Panc1 (cell line): ENCODE measurements around a stretch of chr6.

- RRBS, 2 experiments: no CpG with 5 or more reads among the region's 14 CpGs
Measured at GRCh38 chr6:163180934-163181609, 233.4 kb upstream of the QKI start.

GRCh38 chr6:163209141-163209508, 205.4 kb upstream of the QKI start:
- RRBS, 2 experiments: no CpG with 5 or more reads among the region's 3 CpGs

DNA sequence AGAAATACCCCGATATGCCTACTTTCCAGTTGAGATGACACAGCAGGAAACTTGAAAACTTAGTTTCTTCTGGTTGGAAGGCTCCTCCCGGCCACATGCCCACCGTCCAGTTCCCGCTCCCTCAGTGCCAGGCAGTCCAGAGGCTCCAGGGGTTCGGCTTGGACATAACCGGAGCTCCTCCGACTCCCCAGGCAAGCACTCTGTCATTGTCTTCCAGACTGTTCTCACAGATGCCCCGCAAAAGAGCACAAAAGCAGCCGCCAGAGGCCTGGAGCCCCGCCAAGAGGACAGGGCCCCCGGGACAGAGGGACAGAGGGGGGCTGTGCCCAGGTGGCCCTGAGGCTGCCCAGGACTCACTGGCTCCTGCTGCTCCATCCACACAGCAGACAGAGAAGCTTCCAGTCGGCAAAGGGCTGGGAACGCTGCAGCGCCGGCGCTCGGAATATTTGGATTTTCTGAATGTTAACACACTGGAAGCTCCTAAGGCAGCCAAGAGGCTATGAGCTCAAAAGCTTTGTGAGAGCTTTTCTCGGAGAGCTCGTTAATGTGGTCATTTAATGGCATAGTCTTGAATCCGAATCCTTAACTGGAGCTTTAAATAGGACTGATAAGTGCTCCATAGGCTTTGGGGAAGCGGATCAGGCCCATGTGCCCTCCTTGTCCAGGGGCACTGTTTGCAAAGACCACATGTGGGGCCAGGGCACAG, 68.0 kb upstream of the QKI start:
- RRBS, 2 experiments: 42 to 62% methylated on average over 5 to 8 of the region's 21 CpGs

GRCh38 chr6:163398695-163399187, 15.8 kb upstream of the QKI start:
- RRBS, 2 experiments: no CpG with 5 or more reads among the region's 9 CpGs

DNA sequence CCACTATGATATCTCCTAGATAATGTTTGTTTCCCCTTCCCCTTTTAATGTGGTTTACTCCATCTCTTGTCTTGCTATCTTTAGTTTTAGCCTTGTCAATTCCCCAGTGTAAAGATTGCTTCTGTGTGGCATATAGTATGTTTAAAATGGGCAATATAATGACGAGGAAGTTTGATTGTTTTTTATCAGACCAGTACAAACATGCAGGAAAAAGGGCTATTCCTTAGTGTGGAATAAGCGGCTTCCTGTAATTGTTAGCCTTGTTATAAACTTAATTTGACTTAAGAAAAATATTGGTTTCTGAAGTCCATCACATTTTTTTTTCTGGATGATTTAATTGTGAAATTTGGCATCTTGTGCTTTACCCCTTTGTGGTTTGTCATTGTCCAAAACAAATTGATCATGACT, 3.2 kb downstream of the QKI start:
- RRBS, 2 experiments: no CpG with 5 or more reads among the region's 2 CpGs

DNA sequence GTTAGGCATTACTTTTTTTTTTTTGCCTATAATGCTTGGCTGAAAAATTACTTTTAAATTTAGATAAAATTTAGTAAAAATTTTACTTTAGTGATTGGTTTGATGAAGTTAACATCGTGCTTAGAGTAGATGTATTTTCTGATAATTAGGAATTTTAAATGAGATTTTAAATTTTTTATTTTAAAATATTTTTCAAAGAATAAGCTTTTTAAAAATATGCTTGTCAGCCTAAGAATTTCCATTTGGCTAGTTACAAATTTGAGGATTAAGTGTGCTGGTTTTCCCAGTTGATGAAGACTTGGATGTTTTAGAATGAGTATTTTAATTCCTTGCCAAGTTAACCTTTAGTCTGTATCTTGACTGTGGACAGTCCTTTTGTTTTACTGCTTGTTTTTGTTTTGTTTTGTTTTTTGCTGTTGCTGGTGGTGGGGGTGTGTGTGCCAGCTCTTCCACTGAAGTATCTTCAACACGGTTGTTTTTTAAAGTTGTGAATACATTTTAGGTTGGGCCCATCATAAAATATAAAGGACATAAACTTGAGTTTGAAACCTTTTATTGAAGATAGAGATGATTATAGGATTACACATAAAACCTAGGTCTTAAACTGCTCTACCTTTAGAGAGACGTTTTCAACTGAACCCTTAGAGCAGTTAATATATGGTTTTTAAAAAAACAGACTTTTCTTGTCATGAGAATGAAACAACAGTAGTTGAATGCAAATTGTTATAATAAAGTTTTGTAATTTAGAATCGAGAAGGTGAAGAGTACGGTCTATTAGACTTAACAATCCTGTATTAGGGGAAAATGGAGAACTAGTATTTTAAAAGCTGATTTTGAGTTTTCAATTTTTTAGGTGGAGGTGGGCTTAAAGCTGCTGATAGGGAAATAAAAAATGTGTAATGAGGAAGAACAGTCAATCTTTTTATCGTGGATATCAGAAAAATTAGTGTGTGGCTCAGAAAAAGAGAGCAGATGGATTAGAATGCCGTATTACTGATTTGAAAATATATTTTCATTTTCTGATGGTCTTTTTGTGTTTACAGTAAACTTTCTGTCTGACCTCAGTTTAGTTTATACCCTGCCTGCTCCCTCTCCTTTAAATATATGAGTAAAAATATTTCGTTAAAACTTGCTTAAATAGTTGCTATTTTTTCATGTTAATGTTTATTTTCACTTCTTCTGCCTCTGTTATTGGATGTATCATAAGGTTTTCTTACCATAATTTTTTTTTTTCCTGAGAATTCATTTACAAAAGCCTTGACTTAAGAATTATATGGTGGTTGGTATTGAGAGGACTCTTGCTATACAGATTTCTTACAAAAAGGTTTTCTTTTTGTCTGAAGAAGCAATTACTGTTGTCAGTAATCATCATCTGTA, 4.1 kb downstream of the QKI start:
- RRBS, 2 experiments: no CpG with 5 or more reads among the region's 8 CpGs

DNA sequence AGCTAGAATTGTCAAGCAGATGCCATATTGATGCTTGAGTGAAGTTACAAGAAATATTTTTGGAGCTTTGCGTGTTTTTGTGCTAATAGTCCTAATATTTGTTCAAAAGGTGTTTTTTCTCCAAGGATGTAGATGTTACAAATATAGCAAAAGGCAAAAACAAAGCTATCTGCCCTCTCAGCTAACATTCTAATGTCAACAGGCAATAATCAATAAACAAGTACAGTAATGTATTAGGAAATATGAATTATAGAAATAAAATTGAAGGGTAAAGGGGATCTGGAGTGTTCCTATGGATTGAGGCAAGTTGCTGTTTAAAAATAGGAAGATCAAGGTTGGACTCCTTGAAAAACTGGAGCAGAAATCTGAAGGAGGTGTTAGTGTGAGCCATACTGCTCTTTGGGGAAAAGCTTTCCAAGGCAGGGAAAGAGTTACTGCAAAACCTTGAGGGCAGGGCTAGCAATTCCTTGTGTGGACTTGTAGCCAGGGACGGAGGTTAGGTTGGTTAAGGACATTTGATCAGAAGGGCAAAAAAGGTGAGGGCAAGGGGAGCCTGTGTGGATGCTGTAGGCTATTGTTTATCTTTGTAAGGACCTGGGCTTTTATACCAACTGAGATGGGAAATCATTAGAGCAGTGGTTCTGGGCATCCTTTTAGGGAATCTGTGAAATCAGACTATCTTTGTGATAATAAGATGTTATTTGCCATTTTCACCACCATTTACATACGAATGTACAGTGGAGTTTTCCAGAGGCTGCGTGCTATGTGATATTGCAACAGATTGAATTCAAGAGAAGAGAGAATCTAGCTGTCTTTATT, 27.0 kb downstream of the QKI start:
- RRBS, 2 experiments: no CpG with 5 or more reads among the region's 4 CpGs

- RRBS, 2 experiments: no CpG with 5 or more reads among the region's 3 CpGs
Measured at GRCh38 chr6:163461514-163461996, 47.0 kb downstream of the QKI start.

GRCh38 chr6:163482849-163483475, 68.4 kb downstream of the QKI start:
- RRBS, 2 experiments: no CpG with 5 or more reads among the region's 4 CpGs

- RRBS, 2 experiments: no CpG with 5 or more reads among the region's 1 CpG
Measured at GRCh38 chr6:163516761-163517132, 102.2 kb downstream of the QKI start.

DNA sequence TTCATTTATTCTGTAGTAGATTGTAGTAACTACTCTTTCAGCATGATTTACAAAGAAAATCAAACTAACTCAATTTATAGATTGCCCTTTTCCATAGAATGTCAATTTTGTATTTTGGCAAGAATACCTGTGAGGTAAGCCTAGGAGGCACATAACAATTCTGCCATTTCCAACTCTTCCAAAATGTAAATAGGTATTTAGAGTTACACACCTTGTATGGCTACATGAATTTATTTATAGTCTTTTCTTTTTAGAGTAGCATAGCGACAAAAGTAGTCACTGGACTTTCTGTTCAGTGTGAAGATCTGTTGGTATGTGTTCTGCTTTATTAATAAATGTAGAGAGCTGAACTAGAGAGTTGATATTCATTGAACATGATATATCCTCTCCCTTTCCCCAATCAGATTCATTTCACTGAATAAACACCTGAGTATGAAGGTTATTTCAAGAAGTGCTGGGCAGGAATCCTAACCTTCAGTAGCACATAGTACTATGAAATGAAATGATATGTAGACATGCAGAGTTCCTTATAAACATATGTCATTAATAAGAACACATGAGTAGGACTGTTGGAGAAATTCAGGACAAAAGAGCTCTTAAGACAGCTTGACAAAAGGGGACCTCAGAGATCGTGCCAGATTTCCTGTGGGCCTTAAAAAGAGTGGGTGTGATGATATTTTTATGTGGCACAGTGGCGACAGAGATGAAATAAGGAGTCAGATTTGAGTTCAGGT, 104.4 kb downstream of the QKI start:
- RRBS, 2 experiments: no CpG with 5 or more reads among the region's 3 CpGs

DNA sequence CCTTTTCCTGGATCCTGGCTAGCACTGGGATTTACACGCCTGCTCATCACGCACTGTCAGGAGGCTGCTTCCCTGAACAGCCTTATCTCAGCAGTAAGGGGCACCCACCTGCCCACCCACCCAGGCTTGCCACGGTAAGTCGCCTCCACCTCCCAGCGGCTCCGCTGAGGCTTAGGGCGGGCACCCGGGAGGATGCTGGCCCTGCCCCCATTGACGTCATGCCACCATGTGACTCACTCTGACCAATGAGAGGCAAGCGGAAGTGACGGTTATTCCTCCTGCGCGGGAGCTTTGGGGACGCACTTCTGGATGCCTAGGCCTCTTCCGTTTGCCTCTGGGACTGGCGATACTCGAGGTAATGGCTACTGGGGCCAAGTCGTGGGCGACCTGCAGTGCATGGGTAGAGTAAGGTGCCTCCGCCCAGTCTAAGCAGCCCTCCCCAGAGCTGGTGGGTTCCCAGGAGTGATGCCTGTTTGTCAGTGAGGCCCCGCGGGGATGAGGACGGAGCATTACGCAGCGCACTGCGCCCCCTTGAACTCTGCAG, 256.9 kb downstream of the QKI start:
- RRBS, 2 experiments: no CpG with 5 or more reads among the region's 26 CpGs

DNA sequence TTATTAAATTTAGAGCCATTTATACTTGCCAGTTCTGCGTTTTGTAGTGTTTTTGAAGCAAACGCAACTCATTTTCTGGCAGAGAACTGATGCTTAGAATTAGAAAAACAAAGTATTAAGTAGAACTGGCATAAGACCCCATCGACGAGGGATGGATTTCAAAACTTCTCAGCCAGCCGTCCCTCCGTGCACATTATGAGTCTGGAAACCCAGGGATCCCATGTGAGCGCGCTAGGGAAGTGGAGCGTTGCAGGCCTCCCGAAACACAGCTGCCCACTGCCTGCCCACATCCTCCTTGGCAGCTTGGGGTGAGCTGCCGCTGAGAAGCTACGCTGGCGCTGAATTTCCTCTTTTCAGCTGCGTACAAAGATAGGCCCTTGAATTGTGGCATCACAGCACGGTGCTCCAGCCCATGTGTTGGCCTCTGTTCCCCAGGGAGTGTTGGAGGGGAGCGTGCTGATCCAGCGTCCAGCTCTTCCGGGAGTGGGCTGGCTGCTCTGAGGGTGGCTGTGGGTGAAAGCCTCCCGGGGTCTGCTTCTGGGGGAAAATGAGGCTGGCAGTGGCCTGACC, 297.6 kb downstream of the QKI start:
- RRBS, 2 experiments: 45 to 48% methylated on average over 2 of the region's 19 CpGs

DNA sequence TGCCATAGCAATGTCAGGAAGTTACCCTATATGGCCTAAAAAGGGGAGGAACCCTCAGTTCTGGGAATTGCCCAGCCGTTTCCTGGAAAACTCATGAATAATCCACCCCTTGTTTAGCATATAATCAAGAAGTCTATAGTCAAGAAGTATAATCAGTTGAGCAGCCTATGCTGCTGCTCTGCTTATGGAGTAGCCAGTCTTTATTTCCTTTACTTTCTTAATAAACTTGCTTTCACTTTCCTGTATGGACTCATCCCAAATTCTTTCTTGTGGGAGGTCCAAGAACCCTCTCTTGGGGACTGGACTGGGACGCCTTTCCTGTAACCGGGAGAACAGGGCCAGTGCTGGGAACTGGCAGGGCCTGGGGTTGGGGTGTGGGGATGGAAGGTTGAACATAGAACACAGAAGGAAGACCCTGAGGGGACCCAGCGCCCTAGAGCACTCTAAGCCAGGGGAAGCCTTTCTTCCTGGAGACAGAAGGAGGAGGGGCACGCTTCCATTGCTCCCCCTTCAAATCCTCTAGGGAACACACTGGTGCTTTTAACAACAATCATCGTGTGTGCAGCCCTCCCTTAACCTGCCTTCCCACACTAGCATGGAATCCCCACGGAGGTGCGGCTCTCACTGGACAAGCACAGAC, 526.8 kb downstream of the QKI start:
- RRBS, 2 experiments: no CpG with 5 or more reads among the region's 8 CpGs

DNA sequence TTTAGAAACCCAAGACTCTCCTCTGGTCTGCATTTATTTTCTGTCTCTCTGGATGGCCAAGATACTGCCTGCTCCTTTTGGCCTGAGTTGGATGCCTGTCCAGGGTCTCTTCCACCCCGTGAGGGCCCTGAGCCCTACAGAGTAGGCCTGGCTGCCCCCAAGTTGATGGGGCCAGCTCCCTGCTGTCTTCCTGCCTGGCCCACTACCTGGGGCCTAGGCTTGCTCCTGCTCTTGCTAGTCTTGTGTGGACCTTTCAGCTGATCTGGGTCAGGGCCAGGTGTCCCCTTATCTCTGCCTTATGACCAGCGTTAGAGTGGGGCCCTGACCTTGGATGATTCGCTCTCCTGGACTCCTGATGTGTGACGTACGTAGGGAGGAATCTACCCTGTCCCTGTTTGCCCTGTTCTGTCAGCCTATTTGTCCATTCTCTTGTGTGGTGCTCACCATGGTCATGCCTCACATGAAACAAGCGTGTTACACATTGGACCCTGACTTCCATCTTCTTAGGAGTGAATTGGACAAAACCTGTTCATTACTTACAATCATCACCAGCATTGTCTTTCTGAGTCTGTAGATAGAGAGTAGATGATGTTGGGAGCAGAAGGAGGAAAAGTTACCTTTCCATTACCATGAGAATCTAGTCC, 571.8 kb downstream of the QKI start:
- RRBS, 2 experiments: no CpG with 5 or more reads among the region's 6 CpGs

GRCh38 chr6:164084975-164086329, 670.9 kb downstream of the QKI start:
- RRBS, 2 experiments: no CpG with 5 or more reads among the region's 46 CpGs

GRCh38 chr6:166342264-166342436, 195 bp downstream of the SFT2D1 start:
- RRBS, 2 experiments: no CpG with 5 or more reads among the region's 15 CpGs

- RRBS, 2 experiments: no CpG with 5 or more reads among the region's 15 CpGs
Measured at GRCh38 chr6:166411687-166412214, 29.0 kb upstream of the MPC1 start.

- RRBS, 2 experiments: 47 to 58% methylated on average over 5 of the region's 13 CpGs
Measured at GRCh38 chr6:166628522-166628976, 1.5 kb upstream of the RPS6KA2 start.

DNA sequence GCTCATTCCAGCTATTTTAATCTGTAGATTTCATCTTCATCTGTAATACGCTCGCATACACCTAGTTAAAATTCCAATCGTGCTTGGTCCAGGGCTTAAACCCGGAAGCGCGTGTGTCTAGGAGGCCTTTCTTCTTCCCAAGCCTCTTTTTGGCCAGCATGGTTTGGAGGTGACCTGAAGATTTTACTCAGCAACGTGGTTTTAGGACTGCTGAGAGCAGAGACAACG, 144.2 kb upstream of the RPS6KA2 start:
- RRBS, 2 experiments: no CpG with 5 or more reads among the region's 8 CpGs